Mucosa of descending colon (tissue), 1 donor: ENCODE measurements around the genes ABCG4, NHERF4 and CCDC153.

GRCh38 chr11:119068030-119068301 is 348 bp downstream of the VPS11 start:
- PRO-cap = no peak

GRCh38 chr11:119078920-119079492 is 5.7 kb upstream of the HMBS start:
- PRO-cap = no peak

GRCh38 chr11:119093376-119093878 is 1.8 kb downstream of the H2AX start:
- PRO-cap = no peak

DNA sequence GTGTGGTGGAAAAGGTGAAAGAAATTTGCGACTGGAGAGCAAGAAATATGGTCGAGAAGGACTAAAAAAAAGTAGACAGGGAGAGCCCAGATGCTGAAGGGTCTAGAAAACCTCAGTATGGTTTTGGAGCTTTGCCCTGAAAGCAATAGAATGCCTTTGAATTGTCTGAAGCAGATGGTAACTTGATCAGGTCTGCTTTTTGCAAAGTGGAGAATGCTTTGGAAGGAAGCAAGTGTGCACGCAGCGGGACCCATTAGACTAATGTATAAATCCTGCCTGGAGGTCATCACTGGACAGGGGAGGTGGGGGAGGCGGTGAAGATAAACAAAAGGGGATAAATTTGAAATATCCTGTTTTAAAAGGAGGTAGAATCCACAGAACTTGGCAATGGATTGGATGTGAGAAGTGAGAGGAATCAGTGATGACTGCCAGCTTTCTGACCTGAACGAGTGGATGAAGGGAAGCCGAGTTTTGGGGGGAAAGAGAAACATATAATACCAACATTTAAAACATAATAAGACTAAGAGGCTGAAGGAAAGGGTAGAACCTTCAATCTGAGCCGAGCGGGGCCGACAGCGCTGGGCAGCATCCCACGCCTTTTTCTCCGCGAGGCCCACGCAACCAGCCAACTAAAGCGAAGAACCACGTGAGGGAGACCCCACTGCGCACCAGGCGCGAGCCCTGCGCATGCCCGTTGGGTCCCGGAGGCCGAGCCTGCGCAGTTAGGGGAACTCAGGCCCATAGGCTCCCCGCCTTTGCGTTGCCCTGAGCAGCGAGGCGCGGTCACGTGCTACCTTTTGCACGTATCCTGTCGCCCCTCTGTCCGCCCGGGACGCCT is 544 bp upstream of the HINFP start:
- PRO-cap = bidirectional peak, plus-strand start outside the sequence, minus-strand start at position 689 of the sequence

DNA sequence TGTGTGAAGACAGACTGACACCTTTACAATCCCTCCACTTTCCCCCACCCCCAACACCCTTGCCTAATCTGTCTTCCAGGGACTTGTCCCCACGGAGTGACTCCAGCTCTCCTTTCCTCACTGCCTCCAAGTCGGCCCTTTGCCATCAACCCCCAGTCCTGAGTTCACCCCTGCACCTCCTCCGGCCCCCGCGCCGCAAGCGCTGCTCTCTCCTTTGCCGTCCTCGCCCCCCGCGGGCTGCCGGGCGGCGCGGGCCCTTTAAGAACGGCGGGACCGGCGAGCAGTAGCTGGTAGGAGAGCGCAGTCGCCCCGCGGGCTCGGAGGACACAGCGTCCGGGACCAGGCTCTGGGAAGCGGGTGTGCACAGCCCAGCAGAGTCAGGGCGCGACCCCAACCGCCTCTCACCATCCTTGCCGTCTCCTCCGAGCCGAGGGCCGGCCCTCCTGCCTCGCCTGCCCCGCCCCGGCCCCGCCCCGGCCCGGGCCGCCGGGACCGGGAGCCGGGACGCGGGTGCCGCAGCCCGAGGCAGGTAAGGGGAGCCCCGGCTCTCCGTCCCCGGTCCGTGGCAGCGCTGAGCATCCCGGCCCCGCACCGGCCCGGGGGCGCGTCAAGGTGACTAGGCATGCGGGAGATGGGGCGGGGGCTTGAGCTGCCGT is at the start of gene ABCG4:
TSS of gene ABCG4 (plus strand) at position 301 of the 656 bp plus-strand sequence.
- PRO-cap = no peak

- PRO-cap = unidirectional peak, plus-strand start at chr11:119185486
These were observed at the start of gene NHERF4 for GRCh38 chr11:119185361-119185615. Gene NHERF4 (plus strand): TSS chr11:119185475.

- PRO-cap = no peak
These were observed at the start of gene CCDC153 for GRCh38 chr11:119195489-119196098. Gene CCDC153 (minus strand): TSS chr11:119195841.

- PRO-cap = no peak
These were observed 16.6 kb downstream of the MCAM start for GRCh38 chr11:119300122-119300963.

DNA sequence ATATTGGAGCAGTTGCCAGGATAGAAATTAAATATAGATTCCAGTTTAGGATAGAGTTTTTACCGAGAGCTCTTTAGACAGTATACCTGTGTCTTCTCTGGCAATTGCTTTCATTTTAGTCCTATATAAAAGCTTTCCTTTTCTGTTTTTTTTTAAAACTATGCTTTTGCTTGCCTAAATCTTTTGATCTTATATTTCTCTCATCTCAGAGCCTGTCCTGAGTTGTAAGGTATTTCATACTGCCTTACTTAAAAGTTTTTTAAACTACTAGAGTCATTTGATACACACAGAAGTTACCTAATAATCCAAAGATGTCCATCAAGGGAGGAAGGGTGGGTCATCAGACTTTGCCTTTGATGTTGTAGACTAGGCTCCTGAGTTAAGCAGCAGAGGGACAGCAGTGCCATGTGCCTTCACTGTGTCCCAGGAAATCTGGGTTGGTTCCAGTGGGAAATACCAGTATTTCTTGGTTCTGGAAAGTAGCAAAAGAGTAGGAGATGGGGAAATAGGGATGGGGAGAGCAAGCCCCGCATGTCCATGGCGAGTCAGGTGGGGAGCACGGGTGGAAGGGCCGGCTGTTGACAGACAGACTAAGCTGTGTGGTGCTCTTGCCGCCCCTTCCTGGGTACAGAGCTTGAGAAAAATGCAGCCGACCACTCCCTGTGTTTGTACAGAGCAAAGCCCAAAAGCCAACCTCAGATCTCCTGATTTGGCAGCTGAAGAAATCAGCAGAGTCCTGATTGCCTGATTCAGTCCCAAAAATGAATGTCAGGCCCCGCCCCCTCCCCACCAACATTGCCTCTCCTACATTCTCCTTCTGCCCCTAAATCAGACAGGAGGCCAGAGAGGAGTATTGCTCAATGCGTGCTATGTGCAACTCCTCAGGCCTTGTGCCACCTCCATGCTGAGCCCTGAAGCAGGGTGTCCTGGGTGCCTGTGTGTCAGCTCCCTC is 11.0 kb downstream of the MCAM start:
- PRO-cap = no peak

- PRO-cap = no peak
These were observed 9.4 kb downstream of the MCAM start for GRCh38 chr11:119307371-119308053.

DNA sequence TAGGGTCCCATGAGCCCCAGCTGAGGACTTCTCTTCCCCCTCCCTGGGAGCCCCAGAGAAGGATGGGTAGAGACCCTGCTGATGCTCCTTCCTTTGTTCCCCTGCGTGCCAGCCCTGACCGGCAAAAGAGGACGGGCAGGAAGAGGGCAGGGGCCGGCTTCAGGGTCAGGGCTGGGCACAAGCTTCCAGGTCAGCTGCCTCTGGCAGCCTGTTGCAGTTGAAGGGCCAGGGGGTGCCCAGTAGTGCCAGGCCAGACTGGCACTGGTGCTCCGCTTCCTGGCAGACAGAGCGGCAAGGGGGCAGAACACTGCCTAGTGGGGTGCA is 662 bp upstream of the C1QTNF5 start:
- PRO-cap = no peak

GRCh38 chr11:119366449-119367515 is 14.7 kb downstream of the USP2 start:
- PRO-cap = no peak

GRCh38 chr11:119375961-119376990 is 5.2 kb downstream of the USP2 start:
- PRO-cap = no peak

GRCh38 chr11:119486079-119486334 is 63.0 kb upstream of the THY1 start:
- PRO-cap = unidirectional peak, plus-strand start at chr11:119486233

DNA sequence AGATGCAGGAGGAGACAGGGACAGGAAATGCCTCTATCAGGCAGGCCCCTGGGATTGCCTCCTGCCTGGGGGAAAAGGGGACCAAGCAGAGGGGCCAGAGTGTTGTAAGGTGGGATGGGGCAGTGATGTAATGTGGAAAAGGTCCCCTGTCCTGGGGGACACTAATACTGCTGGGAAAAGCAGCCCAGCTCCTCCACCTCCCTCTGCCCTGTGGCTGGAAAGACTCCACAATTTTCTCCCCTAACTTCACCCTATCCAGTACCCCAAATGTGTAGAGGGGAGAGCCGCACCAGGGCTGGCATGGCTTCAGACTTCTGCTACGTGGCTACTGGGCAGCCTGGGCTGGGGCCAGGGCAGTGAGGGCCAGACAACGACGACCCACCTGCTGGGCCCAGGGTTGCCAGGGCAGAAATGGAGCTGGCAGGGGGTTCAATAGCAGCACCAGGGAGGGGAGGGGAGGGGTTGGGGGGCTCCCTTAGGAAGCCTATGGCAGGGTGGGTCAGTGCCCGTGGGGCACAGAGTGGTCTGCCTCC is 66.4 kb downstream of the NECTIN1 start:
- PRO-cap = no peak

- PRO-cap = no peak
These were observed 64.8 kb downstream of the NECTIN1 start for GRCh38 chr11:119664008-119664807.

DNA sequence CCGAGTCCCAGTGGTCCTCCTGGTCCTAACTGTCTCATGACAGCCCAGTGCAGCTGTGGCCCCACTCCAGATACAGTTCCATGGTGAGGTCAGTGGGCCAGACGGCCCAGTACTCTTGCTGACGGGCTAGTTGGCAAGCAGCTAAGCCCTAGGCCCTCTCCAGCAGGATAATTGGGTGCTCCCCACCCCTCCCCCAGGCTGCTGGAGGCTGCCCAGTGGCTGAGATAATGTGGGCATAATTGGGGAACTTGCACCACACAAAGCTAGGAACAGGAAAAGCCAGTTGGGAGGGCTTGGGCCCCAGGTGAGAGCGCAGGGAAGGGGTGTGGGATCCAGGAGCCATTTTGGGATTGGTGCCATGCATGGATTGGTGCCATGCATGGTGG is 48.0 kb downstream of the NECTIN1 start:
- PRO-cap = no peak

GRCh38 chr11:119683700-119684115 is 45.3 kb downstream of the NECTIN1 start:
- PRO-cap = no peak

GRCh38 chr11:119729685-119729858 is 572 bp upstream of the NECTIN1 start:
- PRO-cap = no peak

GRCh38 chr11:119734677-119735105 is 5.7 kb upstream of the NECTIN1 start:
- PRO-cap = no peak